Adrenal gland (tissue), 7 donors: Measurements from ENCODE around the gene EXOC3L4.

GRCh38 chr14:102825972-102826504, 48.8 kb downstream of the TRAF3 start:
- PRO-cap, 3 experiments = no peak in any of the 3 experiments
- RAMPAGE, long total RNA, 4 experiments = no peak in any of the 4 experiments
- RRBS = no CpG with 5 or more reads among the region's 13 CpGs

- PRO-cap, 3 experiments = peak in 3 of 3 experiments; most common plus-strand start chr14:103056788 (in 2); most common minus-strand start chr14:103056529 (in 2)
- RAMPAGE, long total RNA, 4 experiments = no peak in any of the 4 experiments
- RRBS = no CpG with 5 or more reads among the region's 33 CpGs
These were observed 1.0 kb downstream of the CDC42BPB start for GRCh38 chr14:103056208-103056890.

DNA sequence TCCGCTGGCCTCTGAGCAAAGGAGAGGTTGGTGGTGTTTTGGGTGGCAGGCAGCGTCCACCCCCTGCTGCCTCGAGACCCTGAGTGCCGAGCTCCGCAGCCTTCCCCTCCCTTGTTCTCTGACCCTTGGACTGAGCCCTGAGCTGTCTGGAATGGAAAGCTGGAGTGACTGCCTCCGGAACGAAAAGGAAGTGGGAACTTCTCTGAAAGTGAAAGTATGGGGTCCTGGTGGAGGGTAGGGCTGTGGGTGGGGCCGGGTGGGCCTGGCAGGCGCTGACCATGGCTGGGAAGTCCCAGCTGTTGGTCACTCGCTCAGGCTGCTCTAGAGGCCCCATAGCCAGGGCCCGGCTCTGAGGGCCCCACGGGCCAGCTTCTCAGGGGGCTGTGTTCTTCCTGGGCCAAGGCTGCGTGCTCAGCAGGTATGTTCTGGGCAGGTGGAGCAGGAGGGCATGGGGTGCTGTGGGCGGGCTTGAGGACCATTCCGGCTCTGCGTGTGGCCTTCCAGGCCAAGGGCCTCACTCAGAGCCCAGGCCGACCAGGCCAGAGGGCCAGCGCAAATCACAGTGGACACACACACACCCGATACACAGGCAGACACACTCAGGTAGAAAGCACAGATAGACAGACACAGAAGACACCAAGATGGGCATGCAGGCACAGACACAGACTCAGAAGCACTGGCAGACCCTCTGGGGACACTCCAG, at the start of gene EXOC3L4:
Gene EXOC3L4 (plus strand): TSS at position 303 of the 703 bp plus-strand sequence.
- PRO-cap, 3 experiments = peak in 2 of 3 experiments; most common plus-strand start position 299 of the sequence (in 1); most common minus-strand start position 85 of the sequence (in 2)
- RAMPAGE, long total RNA, 4 experiments = start-site peak on the plus strand in 2 of 4 experiments, centred at positions 265 to 288 of the sequence, 7 to 8 reads per replicate
- RRBS = 49% methylated on average over 5 of the region's 19 CpGs

DNA sequence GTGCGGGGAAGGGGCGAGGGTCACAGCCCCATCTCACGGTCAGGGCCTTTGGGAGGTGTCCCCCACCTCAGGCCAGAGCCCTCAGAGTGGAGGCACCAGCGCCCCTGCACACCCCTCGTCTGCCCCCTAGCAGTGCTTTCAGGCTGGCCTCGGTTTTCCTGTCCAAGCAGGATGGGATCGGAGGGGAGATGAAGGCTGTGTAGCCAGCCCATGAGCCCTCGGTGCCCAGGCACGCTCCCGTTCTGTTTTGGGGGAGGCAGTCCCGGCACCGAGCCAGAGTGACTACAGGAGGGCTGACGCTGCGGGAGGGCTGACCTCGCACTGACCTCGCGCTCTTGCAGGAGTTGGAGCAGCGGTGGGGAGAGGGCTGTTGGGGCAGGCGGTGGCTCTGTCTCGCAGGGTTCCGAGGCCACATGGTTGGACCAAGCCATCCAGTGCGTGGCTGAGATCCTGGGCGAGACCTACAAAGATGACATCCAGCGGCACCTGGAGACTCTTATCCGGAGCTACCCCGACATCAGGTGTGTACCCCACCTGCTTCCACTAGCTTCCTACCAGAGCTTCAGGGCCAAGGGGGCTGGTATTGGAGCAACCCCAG, 13.6 kb downstream of the EXOC3L4 start:
- PRO-cap, 3 experiments = no peak in any of the 3 experiments
- RAMPAGE, long total RNA, 4 experiments = no peak in any of the 4 experiments
- RRBS = no CpG with 5 or more reads among the region's 26 CpGs

- PRO-cap, 3 experiments = no peak in any of the 3 experiments
- RAMPAGE, long total RNA, 4 experiments = no peak in any of the 4 experiments
- RRBS = no CpG with 5 or more reads among the region's 17 CpGs
These were observed 6.6 kb upstream of the TNFAIP2 start for GRCh38 chr14:103116631-103117093.

DNA sequence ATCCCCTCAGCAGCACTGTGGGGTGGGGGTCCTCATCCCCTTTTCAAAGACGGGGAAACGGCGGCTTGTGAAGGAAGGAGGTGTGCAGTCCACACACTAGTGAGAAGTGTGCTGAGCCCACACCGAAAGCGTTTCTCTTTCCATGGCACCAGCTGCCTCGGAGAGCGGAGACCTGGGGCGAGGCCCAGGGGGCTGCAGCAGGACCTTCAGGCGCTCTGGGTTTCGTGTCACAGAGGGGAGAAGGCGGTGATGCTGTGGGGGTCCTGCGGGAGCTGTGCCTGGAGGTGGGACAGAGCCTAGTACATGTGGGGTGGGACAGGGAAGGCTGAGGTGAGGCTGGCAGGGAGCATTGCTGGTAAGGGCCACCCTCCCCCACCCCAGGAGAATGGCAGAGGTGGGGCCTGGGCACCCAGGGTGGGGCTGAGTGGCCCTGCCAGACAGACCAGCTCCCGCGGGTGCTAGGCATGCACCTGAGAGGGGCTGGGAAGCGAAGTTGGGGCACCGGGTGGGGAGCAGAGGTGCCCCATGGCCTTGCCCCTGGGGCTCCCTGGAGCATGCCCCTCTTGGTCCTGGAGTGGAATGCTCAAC, 1.1 kb downstream of the TNFAIP2 start:
- PRO-cap, 3 experiments = no peak in any of the 3 experiments
- RAMPAGE, long total RNA, 4 experiments = no peak in any of the 4 experiments
- RRBS = no CpG with 5 or more reads among the region's 16 CpGs

GRCh38 chr14:103136529-103137565, 13.6 kb downstream of the TNFAIP2 start:
- PRO-cap, 3 experiments = peak in 1 of 3 experiments; most common minus-strand start chr14:103137162 (in 1)
- RAMPAGE, long total RNA, 4 experiments = no peak in any of the 4 experiments
- RRBS = 49% methylated on average over 4 of the region's 22 CpGs

DNA sequence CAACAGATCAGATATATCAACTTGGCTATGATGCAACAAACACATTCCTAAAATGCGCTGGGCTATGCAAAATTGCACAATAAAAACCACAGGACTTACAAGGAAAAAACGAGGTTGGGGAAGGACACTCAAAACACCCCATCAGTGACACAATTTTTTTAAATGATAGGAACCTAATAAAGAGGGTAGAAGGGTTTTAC, 71.0 kb downstream of the TNFAIP2 start:
- PRO-cap, 3 experiments = no peak in any of the 3 experiments
- RAMPAGE, long total RNA, 4 experiments = no peak in any of the 4 experiments
- RRBS = no CpG with 5 or more reads among the region's 2 CpGs

GRCh38 chr14:103225091-103225603, 101.9 kb downstream of the TNFAIP2 start:
- PRO-cap, 3 experiments = no peak in any of the 3 experiments
- RAMPAGE, long total RNA, 4 experiments = no peak in any of the 4 experiments
- RRBS = no CpG with 5 or more reads among the region's 20 CpGs

GRCh38 chr14:103319321-103319892, 14.6 kb upstream of the EIF5 start:
- PRO-cap, 3 experiments = no peak in any of the 3 experiments
- RAMPAGE, long total RNA, 4 experiments = no peak in any of the 4 experiments
- RRBS = no CpG with 5 or more reads among the region's 7 CpGs

DNA sequence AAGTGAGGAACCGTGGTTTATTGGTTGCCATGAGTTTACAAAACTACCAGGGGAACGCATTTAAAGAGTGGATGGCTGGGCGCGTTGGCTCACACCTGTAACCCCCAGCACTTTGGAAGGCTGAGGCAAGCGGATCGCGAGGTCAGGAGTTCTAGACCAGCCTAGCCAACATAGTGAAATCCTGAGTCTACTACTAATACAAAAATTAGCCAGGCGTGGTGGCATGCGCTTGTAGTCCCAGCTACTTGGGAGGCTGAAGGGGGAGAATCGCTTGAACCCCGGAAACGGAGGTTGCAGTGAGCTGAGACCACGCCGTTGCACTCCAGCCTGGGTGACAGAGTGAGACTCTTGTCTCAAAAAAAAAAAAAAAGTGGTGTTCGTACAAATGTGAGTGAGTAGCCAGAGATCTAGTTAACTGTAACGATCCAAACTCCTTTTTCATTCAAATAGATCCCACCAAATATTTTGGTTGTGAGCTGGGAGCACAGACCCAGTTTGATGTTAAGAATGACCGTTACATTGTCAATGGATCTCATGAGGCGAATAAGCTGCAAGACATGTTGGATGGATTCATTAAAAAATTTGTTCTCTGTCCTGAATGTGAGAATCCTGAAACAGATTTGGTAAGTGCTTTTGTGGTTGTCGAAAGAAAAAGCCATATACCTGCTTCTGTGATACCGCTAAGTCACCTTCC, 2.3 kb downstream of the EIF5 start:
- PRO-cap, 3 experiments = no peak in any of the 3 experiments
- RAMPAGE, long total RNA, 4 experiments = no peak in any of the 4 experiments
- RRBS = no CpG with 5 or more reads among the region's 20 CpGs

- PRO-cap, 3 experiments = no peak in any of the 3 experiments
- RAMPAGE, long total RNA, 4 experiments = no peak in any of the 4 experiments
- RRBS = no CpG with 5 or more reads among the region's 9 CpGs
These were observed 38.6 kb downstream of the CKB start for GRCh38 chr14:103483904-103484494.

GRCh38 chr14:103528052-103528865, 737 bp upstream of the TRMT61A start:
- PRO-cap, 3 experiments = no peak in any of the 3 experiments
- RAMPAGE, long total RNA, 4 experiments = no peak in any of the 4 experiments
- RRBS = 1% methylated on average over 8 of the region's 25 CpGs

DNA sequence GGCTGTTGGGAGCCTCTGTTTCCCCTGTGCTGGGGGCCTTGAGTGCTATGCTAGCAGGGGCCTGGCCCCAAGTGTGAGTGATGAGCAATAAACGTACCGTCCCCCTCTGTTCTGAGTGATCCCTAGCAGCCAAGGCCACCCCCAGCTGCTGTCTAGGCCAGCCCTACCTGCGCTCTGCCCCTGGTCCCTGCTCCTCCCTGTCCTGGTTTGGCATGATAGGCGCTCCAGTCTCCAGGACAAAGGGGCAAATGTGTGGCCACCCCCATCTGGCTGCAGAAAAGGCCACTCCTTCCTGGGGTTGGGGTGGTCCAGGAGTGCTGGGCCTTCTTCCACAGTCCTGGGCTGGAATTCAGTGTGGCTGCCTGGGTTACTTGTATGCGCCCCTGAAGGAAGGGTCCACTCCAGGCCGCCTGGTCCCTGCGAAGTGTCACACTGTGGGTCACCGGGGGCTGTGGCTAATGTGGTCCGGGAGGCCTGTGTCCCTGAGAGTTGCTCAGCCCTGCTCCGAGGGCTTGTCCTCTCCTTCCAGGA, 7.0 kb downstream of the TRMT61A start:
- PRO-cap, 3 experiments = peak in 1 of 3 experiments; most common plus-strand start position 334 of the sequence (in 1); most common minus-strand start position 209 of the sequence (in 1)
- RAMPAGE, long total RNA, 4 experiments = no peak in any of the 4 experiments
- RRBS = no CpG with 5 or more reads among the region's 10 CpGs

DNA sequence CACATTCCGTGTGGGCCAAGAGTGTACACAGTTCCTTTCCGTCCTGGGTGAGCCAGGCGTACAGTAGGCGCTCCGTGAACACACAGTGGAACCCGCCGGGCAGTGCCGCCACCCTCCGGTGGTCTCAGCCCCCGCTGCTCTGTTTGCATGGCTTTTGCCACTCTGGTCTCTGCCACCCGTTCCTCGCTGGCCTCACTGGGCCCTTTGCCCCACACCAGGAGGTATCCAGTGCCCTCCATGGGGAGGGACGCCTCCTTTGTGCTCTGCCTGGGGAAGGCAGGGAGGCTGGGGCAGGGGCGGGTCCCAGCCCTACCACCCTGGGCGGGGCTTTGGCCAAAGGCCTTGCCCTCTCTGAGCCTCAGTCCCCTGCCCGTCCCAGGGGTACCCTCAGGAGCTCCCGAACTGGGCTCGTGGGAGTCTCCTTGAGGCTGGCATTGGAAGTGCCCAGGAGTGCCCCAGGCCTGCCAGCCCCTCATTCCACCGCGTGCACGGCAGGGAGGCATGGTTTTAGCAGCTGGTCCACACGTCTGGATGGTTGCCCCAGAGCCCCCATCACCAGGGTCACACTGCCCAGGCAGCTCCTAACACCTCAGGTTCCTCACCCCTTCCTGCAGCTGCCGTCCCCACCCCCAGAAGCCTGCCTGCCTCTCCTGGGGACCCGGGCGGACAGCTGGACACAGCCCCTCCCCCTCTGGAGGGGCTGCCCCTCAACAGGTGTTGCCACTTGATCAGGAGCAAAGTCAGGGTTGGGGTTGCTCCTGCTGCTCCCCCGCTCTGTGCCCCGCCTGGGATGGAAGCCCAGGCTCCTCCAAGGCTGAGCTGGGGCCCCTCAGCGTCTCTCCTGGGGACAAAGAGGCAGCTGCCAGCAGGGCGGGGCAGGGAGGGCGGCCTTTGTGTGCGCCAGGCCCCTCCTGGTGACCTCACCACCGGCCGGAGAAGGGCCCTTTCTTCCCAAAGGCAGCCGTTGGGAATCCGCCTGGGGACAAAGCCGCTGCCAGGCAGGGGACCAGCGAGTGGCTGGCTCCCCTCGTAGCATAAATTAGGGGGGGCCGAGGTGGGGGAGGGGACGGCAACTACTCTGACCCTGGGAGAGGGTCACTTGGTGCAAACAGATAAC, 13.4 kb downstream of the TRMT61A start:
- PRO-cap, 3 experiments = no peak in any of the 3 experiments
- RAMPAGE, long total RNA, 4 experiments = no peak in any of the 4 experiments
- RRBS = 74% methylated on average over 5 of the region's 40 CpGs

GRCh38 chr14:103627980-103628591, 925 bp upstream of the KLC1 start:
- PRO-cap, 3 experiments = peak in 3 of 3 experiments; most common plus-strand start chr14:103628332 (in 3); most common minus-strand start chr14:103628237 (in 2)
- RAMPAGE, long total RNA, 4 experiments = no peak in any of the 4 experiments
- RRBS = 7% methylated on average over 18 of the region's 32 CpGs

- PRO-cap, 3 experiments = peak in 1 of 3 experiments; most common minus-strand start chr14:103630913 (in 1)
- RAMPAGE, long total RNA, 4 experiments = no peak in any of the 4 experiments
- RRBS = no CpG with 5 or more reads among the region's 1 CpG
These were observed 1.6 kb downstream of the KLC1 start for GRCh38 chr14:103630619-103631030.

- PRO-cap, 3 experiments = no peak in any of the 3 experiments
- RAMPAGE, long total RNA, 4 experiments = no peak in any of the 4 experiments
- RRBS = 17% methylated on average over 5 of the region's 19 CpGs
These were observed 16.5 kb downstream of the XRCC3 start for GRCh38 chr14:103698738-103699080.

- PRO-cap, 3 experiments = no peak in any of the 3 experiments
- RAMPAGE, long total RNA, 4 experiments = no peak in any of the 4 experiments
- RRBS = no CpG with 5 or more reads among the region's 7 CpGs
These were observed 19.8 kb downstream of the ZFYVE21 start for GRCh38 chr14:103735500-103735815.

DNA sequence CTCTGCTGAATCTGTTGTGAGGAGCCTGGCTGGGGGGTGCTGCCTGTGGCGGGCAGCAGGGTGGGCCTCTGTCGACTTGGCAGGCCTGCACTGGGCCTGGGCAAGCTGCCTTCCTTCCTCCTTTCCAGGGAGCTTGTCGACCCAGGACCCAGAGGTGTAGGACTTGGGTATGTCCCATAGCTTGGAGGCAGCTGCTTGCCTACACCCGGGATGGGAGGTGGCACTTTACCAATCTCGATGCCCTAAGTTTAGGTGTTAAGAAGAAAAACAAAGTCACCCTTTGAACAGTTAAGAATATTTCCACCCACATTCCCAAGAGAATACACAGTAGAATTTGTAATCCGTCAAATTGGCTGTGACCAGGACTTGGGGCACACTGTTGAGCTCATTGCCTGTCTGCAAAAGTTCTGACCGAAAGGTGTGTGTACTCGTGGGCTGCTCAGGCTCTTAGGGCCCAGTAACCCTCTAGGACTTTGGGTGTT, 26.5 kb downstream of the ZFYVE21 start:
- PRO-cap, 3 experiments = no peak in any of the 3 experiments
- RAMPAGE, long total RNA, 4 experiments = no peak in any of the 4 experiments
- RRBS = no CpG with 5 or more reads among the region's 8 CpGs